Rectum (tissue), 1 donor: ENCODE results near the genes DAB2 and PLCXD3.

DNA sequence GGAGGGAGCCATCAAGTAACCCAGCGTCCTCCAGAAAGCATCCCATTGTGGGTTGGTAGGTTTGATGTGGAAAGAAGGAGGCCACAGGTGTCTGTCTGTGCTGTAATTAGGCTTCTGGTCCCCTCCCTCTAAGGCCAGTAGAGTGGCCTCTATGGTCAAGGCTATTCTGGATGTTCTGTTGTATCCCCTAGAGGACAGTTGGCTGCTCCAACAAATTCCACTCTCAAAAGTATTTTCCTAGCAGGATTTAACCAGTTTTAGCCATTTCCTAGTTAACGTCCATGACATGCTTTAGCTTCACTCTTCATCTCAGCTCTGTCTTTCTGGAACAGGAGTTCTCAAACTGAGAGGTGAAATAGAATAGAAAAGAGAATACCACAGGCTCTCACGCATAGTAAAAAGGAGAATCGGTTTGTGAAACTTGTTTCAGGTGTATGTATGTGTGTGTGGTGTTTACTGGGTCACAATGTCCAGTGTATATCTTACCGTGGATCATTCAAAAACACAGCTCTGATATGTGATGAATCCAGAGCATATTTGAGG lies 106.6 kb downstream of the EGFLAM start:
- PRO-cap: no peak

GRCh38 chr5:38444942-38445940 lies 111.2 kb downstream of the LIFR start:
- PRO-cap: unidirectional peak, plus-strand start at chr5:38445546

- PRO-cap: no peak
Measured at GRCh38 chr5:38589531-38589956, 33.1 kb upstream of the LIFR start.

GRCh38 chr5:38800383-38800848 lies 45.4 kb upstream of the OSMR start:
- PRO-cap: no peak

- PRO-cap: no peak
Measured at GRCh38 chr5:38831976-38832440, 13.8 kb upstream of the OSMR start.

GRCh38 chr5:38958652-38959089 lies 112.9 kb downstream of the OSMR start:
- PRO-cap: no peak

GRCh38 chr5:39072606-39073097 lies 1.5 kb downstream of the RICTOR start:
- PRO-cap: no peak

DNA sequence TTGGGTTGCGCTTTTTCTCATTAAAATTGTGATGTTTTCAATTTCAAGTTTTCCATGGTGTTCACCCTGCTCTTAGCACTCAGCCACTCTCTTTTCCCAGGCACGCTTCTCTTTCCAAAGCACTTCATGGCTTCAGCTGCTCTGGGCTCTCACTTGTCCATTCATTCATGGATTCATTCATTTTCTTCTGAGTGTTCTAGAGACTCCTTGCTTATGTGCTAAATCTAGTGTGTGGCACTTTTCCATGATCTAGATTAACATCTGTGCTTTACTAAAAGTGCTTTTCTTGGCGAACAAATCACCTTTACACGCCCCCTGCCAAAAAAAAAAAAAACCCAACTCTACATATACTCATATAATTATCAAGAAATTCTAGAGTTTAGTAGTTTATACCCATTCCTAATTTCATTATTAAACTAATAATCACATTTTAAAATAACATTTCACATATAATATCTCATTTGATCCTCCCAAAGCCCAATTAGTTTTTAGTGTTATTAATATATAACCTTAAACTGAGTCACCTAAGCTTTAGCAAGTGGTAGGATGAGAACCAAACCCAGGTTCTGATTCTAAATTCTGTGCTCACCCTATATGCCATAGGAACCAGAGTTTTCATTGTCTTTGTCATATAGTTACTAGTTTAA lies 6.5 kb downstream of the FYB1 start:
- PRO-cap: no peak

- PRO-cap: bidirectional peak, plus-strand start at chr5:39424859, minus-strand start at chr5:39424868; bidirectional peak, plus-strand start at chr5:39425308, minus-strand start at chr5:39424947
Measured at GRCh38 chr5:39424673-39425562, at the start of gene DAB2. TSS of gene DAB2 (minus strand) at chr5:39424980.

GRCh38 chr5:39787580-39787801 lies 362.7 kb upstream of the DAB2 start:
- PRO-cap: no peak

DNA sequence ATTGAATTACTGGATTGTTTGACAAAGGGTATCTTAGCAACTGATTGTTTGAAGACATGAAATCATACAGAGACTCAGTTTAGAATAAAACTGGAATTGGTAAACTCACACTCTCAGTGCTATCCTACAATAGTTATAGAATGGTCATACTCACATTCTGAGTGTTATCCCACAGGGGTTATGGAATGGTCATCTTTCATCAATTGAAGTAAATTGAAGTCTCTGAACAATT lies 358.1 kb upstream of the PTGER4 start:
- PRO-cap: no peak

- PRO-cap: no peak
Measured at GRCh38 chr5:40386340-40386815, 293.3 kb upstream of the PTGER4 start.

- PRO-cap: no peak
Measured at GRCh38 chr5:40686497-40686953, 6.8 kb downstream of the PTGER4 start.

DNA sequence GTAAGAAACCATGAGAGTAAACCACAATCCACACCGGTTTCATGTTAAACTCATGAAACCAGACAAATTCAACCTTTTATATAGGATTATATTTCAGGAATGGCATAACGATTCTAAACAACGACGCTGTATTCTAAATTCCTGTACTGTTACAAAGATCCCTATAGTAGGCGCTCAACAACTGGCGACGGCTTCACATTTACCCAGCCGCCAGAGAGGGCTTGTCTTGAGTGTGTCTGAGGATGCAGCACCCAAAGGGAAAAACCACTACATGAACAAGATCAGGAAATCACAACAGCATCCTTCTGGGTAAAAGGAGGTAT lies 806 bp downstream of the TTC33 start:
- PRO-cap: unidirectional peak, plus-strand start at position 229 of the sequence

GRCh38 chr5:40784185-40784664 lies 13.9 kb downstream of the PRKAA1 start:
- PRO-cap: unidirectional peak, plus-strand start at chr5:40784509

DNA sequence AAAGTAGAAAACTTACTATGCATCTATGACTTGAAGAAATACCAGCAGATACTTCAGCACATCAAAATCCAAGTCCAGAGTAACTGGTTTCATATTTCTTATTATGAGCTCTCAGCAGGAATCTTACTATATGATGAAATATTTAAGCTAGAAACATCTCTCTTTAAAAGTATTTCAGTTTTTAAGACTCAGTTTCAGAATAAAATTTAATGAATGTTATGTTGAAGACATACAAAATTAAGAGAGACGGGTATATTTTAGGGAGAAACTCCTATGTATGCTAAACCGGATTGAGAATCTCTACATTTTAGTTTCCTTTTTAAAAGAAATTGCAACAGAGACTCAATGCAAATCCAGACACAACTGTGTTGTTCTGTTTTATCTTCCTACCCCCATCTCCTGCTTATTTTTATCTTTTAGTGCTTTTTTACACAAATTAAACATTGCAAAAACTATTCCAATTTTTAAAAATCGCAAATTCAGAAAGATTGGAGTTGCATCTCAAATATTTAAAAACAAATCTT lies 47.9 kb upstream of the C6 start:
- PRO-cap: no peak

- PRO-cap: bidirectional peak, plus-strand start at chr5:41510734, minus-strand start at chr5:41510576
Measured at GRCh38 chr5:41510212-41510972, at the start of gene PLCXD3. TSS of gene PLCXD3 (minus strand) at chr5:41510601.

- PRO-cap: no peak
Measured at GRCh38 chr5:41826935-41827676, 43.1 kb downstream of the OXCT1 start.

- PRO-cap: no peak
Measured at GRCh38 chr5:42646245-42646838, 110.3 kb upstream of the CCDC152 start.

DNA sequence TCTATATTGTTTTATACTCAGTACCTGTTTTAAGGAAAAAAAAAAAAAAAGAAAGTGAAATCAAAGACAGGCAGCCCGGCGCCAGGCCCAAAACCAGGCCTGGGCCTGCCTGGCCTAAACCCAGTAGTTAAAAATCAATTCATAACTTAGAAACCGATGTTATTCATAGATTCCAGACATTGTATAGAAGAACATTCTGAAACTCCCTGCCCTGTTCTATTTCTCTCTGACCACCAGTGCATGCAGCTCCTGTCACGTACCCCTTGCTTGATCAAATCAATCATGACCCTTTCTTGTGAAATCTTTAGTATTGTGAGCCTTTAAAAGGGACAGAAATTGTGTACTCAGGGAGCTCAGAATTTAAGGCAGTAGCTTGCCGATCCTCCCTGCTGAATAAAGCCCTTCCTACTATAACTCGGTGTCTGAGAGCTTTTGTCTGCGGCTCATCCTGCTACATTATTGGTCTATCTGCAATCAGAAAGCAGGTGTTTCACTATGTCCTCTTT lies 7.7 kb upstream of the SELENOP start:
- PRO-cap: no peak